Thoracic aorta (tissue), 1 donor: ENCODE data around the genes HRH3 and SLCO4A1.

DNA sequence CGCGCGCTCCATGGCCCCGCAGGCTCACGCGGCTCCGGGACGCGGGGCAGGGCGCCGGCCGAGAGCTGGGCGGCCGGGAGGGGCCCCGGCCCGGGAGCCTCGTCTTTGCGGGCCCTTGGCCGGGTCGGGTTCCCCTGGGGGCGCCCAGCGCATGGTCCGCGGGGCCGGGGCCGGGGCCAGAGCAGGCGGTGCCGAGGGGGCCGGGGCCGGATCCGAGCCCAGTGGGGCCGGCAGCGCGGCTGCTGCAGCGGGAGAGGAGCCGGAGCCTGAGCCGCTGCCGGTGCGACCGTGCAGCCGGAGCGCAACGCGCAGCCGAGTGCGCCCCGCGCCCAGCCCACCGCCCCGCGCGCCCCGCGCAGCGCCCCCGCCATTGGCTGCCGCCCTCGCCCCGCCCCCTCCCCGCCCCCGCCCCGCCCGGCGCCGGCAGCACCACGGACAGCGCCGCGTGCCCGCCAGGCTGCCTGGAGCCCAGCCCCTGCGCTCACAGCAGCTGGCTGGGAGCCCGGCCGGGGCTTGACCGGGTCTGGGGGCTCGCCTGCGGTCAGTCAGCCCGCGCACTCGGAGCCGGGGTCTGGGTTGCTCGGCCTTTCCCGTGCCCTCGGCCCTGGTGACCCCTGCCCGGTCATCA, at the start of gene HRH3:
Gene HRH3, minus strand, starts transcription at position 320 of the 628 bp plus-strand sequence.
- RAMPAGE, long total RNA, result no peak

DNA sequence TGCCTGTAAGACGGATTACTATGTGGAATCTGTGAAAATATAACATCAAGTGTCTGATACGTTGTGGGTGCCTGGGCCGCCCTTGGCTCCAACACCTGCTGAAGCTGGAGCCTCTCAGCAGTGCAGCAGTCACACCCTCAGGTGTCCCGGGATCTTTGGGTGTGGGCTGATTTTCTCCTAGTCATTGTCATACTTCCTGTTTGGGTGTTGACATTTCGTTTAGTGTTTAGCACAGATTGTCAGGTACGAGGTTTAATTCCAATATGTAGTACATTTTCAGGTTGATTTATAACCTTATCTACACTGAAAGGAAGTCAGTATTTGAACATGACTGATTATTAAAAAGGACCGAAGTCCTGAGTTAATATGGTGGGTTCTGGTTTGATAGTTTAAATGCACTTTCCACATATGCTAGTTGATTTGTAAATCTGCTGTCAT, 3.4 kb downstream of the OSBPL2 start:
- RAMPAGE, long total RNA, result no peak

- RAMPAGE, long total RNA, result no peak
Measured at GRCh38 chr20:62305526-62306607, 3.1 kb downstream of the ADRM1 start.

DNA sequence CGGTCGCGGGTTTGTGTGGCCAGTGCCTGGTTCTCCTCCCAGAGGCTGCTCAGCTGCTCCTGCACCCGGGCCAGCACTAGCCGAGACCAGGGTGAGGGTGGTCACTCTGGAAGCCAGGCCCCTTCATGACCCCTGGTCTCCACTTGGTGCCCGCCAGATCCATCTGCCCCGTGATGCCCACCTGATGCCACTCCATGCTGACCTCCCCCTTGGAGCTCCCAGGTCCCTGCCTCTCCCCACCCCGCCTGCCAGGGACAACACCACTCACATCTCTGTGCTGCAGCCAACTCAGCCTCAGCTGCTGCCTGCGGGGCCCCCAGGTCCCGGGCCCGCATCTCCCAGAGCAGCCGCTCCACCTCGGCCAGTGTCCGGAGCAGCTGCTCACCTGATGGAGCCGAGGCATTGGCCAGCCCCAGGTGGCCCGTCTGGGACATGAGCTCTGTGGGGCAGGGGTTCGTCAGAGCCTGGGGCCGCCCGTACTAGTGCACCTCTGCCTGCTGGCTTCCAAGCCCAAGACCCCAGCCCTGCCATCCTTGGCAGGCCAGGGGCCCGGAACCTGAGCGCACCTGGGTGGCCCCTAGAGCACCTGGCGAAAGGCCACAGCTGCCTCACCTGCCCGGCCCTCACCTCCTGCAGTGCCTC, 15.9 kb downstream of the ADRM1 start:
- RAMPAGE, long total RNA, result no peak

DNA sequence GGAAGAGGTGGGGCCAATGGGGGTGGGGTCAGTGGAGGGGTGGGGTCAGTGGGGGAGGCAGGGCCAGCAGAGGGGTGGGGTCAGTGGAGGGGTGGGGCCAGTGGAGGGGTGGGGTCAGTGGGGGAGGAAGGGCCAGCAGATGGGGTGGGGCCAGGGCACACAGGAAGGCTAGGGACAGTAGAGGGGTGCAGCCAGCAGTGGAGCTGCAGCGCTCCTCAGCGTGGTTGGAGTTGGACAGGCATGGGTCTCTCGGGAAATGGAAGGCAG, 18.8 kb downstream of the ADRM1 start:
- RAMPAGE, long total RNA, result no peak

DNA sequence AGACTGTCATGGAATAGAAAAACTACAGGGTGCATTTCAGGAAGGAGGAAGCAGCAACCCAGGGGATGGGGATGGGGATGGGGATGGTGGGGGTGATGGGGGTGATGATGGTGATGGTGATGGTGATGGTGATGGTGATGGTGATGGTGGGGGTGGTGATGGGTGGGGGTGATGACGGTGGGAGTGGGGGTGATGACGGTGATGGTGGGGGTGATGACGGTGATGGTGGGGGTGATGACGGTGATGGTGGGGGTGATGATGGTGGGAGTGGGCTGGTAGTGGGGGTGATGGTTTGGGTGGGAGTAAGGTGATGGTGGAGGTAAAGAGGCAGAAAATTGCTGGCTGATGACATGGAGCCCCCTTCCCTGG, 17.5 kb downstream of the LAMA5 start:
- RAMPAGE, long total RNA, result no peak

DNA sequence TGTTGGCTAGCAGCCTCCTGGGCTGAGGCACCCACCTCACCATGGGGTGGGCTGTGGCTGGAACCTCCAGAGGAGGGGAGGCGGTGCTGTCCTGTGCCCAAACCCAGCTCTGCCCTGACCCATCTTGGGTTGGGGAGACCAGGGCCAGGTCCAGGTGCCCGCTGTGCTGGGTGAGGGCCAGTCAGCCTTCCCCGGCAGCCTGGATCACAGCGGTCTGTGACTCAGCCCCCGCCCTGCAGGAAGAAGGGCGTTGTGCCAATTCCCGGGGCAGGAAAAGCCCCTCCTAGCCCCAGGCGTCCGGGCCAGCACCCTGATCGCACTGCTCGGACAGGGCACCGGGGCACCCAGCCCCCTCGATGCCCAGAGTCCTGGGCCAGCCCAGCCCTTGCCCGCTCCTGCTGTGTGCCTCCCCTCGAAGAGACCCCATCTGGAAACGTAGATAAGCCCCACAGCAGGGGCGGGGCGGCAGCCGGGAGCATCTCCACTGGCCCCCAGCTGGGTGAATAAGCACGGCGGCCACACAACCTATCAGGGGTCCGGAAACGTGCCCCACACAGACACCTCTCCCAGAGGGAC, 10.0 kb downstream of the LAMA5 start:
- RAMPAGE, long total RNA, result no peak

GRCh38 chr20:62362258-62362760, 4.8 kb downstream of the LAMA5 start:
- RAMPAGE, long total RNA, result no peak

- RAMPAGE, long total RNA, result no peak
Measured at GRCh38 chr20:62376248-62377061, 9.3 kb upstream of the LAMA5 start.

DNA sequence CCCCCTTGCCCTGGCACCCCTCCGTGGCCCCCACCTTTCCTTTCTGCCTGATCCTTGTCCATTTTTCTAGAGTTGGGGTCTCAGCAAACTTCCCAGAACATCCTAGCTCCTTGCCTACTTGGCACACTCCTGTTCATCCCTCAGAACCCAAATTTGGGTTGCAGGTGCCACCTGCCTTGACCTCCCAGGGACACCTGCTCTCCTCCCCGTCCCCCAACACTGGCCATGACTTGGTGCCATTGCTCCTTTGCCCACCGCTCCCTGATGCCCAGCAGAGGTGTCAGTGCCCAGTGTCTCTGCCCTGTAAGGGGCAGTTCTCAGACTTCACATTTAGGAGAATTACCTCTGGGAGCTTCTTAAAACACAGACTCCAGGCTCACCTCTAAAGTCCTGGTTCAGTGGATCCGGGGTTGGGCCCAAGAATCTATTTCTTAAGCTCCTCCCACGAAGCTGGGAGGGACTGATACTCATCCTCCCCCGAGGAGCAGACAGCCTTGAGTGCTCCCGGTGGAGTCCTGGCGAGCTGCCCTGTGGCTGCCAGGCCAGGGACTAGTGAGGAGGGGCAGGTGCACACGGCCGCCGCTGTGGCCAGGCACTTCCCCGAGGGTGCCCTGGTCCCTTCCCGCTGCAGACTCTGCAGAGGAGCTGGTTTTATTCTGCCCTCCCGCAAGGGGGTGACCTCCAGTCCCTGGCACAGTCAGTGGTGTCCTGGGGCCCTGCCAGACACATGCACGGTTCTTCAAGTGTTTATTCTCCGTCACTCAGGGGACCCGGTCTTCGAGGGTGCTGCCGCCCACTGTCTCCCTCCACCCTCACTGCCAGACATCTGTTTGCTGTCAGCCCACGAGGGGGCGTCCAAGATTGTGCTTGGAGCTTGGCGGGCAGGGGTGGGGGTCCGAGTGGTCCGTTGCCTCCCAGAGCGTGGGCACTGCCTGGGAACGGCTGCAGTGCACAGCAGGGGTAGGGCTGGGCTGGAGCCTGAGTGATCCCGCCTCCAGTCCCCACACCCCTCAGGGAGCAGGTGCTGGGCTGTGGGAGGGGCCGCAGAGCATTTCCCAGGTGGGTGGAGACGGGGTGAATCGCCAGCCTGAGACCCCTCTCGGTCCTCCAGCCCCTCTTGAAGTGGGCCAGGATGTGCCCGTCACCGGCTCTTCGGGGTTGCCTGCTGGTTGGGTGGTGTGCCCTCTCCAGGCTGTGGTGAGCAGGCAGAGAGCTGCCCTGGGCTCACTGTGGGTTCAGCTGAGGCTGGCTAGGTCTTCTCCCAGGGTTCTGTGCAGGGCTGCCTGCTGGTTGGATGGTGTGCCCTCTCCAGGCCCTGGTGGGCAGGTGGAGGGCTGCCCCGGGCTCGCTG, 2.9 kb upstream of the CABLES2 start:
- RAMPAGE, long total RNA, result no peak

- RAMPAGE, long total RNA, result no peak
Measured at GRCh38 chr20:62551863-62552544, 76.2 kb upstream of the GATA5 start.

DNA sequence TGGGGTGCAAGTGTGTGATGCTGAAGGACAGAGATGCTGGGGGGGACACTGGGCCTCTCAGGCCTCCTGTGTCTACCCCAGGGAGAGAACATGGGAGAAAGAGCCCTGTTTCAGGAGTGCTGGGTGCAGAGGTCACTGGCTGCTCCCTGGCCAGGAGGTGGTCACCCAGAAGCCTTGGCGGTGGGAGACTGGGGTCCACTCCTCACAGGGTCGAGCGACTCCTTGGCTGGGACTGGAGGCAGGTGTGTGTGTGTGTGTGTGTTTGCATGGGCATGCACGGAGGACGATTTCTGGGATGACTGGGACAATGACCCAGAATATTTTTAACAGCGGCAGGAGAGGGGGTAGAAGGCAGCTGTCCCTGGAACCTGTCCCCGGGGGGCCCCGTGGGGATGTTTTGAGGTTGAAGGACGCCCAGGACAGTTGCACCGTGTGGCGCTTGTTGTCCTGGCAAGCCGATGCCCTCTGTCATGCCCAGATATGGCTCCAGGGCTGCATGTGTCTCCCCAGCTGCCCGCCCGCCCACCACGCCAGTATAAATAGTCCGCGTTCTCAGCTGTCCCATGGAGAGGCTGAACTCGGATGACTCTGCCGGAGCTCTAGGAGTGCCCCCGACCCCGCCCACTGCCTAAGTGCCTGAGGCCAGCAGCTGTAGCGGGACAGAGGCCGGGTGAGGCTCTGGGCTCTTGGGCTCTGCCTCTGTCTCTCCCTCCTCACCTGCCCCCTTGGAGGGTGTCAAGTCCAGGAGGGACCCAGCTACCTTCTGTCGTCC, 82.8 kb upstream of the GATA5 start:
- RAMPAGE, long total RNA, result no peak

GRCh38 chr20:62573295-62573642, 69.0 kb upstream of the SLCO4A1 start:
- RAMPAGE, long total RNA, result no peak

- RAMPAGE, long total RNA, result start-site peak on the plus strand at chr20:62642471-62642508, 210 reads
Measured at GRCh38 chr20:62641653-62642798, at the start of gene SLCO4A1. SLCO4A1 (plus strand) TSS chr20:62642503.

GRCh38 chr20:62648528-62649384, 6.5 kb downstream of the SLCO4A1 start:
- RAMPAGE, long total RNA, result no peak

- RAMPAGE, long total RNA, result no peak
Measured at GRCh38 chr20:62704196-62705015, 4.2 kb upstream of the NTSR1 start.

- RAMPAGE, long total RNA, result no peak
Measured at GRCh38 chr20:62711096-62712143, 2.8 kb downstream of the NTSR1 start.

DNA sequence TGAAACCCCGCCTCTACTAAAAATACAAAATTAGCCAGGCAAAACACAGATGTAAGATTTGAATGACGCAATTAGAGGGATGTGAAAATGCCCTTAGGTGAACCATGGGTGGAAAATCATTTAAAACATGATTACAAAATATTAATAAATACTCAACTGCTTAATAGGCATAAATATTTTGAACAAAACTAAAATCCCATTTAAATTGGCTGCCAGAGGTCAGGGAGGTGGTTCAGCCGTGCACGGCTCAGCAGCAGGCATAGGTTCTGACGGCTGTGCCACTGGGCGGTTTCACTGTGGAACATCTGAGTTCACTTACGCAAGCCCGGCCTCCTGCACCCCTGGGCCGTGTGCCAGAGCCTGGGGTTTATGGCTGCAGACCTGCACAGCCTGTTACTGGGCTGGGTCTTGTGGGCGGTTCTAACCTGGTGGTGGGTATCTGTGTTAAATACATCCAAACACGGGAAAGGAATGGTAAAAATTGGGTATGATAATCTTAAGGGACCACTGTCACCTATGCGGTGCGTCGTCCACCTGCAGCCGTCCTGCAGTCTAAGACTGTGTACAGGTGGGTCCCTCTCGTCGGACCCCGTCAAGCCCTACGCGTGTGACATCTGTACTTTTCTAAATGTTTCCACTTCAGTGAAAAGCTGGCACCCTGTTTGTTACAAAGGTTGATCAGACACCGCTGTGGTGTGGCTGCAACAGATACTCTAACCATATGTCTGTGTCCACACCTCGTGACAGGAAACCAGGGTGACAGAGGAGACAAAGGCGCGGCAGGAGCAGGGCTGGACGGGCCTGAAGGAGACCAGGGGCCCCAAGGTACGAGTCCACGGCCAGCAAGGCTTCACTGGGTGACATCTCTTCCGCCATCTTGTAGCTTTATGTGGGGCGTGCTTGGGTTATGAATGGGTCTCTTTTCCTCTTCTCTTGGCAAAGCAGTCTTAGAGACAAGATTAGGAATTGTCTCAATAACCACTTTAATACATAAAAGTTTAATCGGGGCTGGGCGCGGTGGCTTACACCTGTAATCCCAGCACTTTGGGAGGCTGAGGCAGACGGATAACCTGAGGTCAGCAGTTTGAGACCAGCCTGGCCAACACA, 21.4 kb downstream of the COL9A3 start:
- RAMPAGE, long total RNA, result no peak

- RAMPAGE, long total RNA, result no peak
Measured at GRCh38 chr20:62856987-62857812, 4.4 kb downstream of the TCFL5 start.

- RAMPAGE, long total RNA, result no peak
Measured at GRCh38 chr20:62884025-62884299, 22.3 kb upstream of the TCFL5 start.